Ileum (tissue), 1 donor: ENCODE results near the gene BECN2.

- PRO-cap, result no peak
Measured at GRCh38 chr1:241957725-241958018, at the start of gene BECN2. BECN2 (plus strand) TSS chr1:241957767.

GRCh38 chr1:242050896-242051221, 52.0 kb upstream of the MAP1LC3C start:
- PRO-cap, result no peak

DNA sequence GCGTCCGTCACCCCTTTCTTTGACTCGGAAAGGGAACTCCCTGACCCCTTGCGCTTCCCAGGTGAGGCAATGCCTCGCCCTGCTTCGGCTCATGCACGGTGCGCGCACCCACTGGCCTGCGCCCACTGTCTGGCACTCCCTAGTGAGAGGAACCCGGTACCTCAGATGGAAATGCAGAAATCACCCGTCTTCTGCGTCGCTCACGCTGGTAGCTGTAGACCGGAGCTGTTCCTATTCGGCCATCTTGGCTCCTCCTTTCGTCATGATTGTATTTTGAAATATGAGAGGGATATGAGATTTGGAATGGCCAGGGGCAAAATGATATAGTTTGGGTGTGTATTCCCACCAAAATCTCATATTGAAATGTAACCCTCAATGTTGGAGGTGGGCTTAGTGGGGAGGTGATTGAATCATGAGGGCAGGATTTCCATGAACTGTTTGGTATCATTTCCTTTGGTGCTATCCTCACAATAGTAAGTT, 52.5 kb upstream of the MAP1LC3C start:
- PRO-cap, result no peak

DNA sequence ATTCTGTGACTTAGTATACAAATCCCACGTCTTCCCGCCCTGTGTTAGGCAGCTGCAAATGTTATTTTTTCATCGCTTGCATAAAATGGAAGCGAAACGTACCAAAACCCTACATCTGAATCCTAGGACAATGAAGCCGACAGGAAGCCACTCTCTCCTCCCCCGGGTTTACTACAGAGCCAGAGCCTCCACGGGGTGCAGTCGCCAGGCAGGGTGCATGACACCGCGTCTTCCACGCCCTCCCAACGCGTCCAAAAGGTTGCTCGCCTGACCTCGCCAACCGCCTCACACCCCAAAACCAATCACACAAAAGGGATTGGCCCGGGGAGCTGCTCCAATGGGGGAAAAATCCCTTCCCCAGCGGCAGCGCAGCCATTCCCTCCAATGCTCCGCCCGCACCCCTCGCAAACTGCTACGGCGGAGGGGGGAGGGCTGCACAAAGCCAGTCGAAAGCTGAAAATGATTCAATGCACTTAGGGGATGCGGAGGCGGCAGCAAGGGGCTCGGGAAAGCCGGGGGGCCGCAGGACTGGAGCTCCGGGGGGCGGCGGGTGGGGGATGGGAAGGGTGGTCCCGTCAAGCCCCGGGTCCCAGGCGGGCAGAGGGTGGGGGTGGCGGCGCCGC, 721 bp downstream of the CEP170 start:
- PRO-cap, result bidirectional peak, plus-strand start at position 182 of the sequence, minus-strand start at position 170 of the sequence; bidirectional peak, plus-strand start outside the sequence, minus-strand start at position 414 of the sequence

GRCh38 chr1:243316376-243317242, 60.8 kb downstream of the SDCCAG8 start:
- PRO-cap, result no peak

- PRO-cap, result no peak
Measured at GRCh38 chr1:243344020-243344375, 88.2 kb downstream of the SDCCAG8 start.

DNA sequence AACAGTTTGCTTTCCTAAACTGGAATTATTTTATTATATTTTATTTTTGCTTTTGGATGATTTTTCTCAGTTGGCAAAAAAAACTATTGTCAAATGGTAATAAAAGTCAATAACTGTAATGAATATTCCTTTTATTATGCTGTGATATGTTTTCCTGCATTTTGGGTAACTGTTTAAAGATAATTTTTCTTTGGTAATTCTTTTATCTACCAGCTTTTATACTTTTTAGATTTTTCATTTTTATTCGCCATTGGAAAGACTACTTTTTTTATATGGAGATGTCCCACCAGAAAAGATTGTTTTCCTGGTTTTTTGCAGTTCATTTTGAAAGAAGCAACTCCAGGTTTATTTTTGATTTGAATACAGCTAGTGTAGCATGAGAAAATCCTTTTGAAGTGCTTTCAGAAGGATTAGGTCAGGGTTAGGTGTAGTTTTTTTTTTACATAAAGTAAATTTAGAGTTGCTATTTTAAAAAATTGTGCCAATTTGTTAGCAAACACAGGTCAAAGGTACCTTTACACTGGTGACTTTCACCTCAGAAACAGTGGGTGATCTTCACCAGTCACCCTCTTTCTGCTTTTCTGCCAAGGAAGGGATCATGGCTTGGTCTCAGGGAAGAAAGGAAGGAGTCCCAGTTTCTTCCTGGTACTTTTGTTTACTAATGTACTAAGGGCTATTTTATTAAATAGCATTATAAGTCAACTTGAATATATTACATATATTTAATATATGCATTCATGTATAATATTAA, 111.3 kb downstream of the SDCCAG8 start:
- PRO-cap, result no peak

DNA sequence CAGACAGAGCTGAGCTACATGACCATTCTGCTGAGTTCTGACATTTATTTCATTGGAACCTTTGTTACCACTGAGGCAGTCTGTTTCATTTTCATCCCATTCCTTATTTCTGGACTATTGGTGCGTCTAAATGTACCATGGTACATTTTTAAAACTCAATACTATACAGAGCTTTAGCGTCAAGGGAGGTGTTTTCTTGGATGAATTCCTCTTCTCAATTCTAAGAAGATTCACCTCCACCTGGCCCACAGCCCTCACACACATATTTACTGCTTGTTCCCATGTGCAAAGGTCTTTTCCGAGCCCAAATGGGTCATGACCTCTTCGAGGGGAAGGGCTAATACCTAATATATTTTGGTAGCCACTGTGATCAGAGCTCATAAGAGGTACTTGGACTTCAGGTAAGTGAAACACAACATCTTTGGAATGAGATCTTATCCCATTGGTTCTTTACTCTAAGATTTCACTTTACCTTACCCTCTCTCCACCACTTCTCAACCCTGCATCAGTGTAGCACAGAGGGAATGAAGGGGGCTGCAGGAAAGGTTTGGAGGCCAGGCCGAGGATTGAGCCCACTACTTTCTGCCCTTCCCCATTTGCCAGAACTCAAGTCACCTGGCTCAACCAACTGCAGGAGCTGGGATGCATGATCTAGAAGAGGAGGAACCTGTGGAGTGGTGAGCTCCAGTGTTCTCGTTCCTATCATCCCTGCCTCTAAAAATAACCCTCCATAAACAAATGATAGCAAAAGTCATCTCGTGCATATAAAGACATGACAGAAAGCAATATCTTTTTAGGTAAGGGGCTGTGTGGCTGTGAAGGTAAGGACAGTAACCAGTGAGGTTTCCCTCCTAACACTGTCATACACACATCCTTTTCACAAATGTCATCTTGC, 206.0 kb downstream of the SDCCAG8 start:
- PRO-cap, result no peak

GRCh38 chr1:243502680-243503711, 247.2 kb downstream of the SDCCAG8 start:
- PRO-cap, result no peak

DNA sequence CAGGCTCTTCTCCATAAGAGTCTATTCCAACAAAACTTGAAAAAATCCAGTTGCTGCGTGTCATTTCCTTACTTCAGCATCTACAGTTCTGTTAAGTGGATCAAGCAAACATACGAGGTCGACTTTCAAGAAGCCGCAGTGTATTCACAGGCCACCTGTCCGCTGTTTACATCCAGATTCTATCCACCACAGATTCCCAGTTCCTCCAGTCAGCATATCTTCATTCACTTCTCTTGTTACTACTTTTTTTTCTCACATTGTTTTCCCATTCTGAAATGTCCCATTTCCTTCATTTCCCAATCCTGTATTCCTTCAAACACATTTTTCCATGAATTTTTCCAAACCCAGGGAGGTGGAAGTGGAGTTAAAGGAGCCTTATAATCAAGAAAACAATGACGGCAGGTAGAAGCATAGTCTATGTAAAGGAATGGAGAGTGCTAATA, 281.8 kb downstream of the SDCCAG8 start:
- PRO-cap, result no peak

GRCh38 chr1:243559944-243560427, 290.1 kb downstream of the AKT3 start:
- PRO-cap, result no peak

DNA sequence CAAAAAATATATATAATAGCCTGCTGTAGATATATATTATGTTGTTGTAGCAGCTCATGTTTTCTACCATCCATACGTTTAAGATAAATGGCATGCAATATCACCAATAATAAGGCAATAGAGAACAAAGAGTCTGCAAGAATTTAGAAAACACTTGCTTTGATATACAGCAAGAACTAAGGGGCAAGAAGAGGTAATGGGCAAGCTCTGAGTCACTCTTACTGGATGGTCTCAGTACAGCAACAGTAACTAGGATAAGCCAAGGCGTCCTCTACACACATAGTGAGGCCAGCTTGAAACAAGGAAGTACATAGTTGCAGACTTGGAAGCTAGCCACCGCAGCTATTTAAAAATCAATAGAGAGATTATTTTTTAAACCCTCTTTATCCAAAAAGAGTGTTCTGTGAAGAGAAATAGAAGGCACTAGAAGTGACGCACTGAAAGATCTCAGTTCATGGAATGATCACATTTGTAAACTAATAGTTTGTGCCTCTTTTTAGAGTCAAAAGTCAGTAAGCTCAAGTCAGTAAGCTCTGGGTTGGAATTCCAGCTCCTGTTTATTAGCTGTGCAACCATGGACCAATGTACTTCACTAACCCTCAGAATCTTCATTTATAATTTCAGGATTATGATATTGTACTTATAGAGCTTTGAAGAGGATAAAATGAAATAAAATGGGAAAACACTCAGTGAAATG, 118.7 kb downstream of the AKT3 start:
- PRO-cap, result no peak

DNA sequence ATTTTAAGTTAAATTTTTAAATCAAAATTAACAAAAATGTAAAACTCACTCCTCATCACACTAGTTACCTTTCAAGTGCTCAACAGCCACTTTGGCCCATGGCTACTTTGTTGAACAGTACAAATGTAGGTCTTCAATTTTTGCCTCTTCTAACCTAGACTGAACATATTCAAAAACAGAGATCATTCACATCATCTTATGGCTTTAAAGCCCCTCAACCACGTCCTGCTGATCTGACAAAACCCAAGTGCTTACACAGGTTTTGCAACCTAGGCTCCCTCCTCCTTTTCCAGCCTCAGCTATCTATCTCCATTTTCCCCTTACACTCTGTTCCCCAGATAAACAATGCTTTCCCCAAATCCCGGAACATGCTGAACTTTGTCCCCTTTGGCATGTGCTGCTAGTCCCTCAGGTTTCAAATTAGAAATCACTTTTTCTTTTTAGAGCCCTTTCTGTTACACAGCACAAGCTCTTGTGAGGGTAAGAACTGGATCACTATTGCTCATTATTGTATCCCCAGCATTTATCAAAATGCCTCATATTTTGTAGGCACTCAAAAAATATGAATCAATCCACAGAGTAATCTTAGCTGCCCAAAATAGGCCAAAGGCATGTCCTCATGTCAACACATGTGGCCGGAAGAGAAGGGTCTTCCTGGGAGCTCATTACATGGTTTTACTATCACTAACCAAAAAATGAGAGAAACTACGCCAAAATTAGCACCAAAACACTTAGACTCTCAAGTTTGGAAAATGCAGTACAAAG, 110.4 kb downstream of the AKT3 start:
- PRO-cap, result no peak

- PRO-cap, result no peak
Measured at GRCh38 chr1:243794854-243795413, 55.1 kb downstream of the AKT3 start.

DNA sequence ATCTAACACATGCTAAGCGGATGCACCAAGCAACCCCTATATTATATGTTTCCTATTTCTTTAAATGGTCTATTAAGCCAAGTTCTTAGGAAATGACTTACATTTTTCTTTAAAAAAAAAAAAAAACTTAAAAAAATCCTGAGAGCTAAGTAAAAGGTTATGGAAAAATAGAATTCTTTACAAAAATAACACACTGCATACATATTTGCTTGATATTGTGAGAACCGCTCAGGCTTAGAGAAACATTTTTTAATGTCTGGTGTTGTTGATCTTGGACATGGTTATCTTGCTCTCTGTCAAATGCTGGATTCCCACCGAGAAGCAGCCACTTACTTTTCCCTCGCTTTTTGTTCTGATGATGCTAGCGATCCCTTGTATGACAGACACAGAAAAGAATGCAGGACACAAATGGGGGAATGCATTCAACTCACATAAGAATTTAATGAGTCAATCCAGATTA, 76.6 kb upstream of the AKT3 start:
- PRO-cap, result no peak

GRCh38 chr1:243927096-243927361, 77.0 kb upstream of the AKT3 start:
- PRO-cap, result no peak

DNA sequence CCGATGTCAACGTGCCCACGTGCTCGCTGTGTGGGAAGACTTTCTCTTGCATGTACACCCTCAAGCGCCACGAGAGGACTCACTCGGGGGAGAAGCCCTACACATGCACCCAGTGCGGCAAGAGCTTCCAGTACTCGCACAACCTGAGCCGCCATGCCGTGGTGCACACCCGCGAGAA, 3.8 kb downstream of the ZBTB18 start:
- PRO-cap, result no peak

DNA sequence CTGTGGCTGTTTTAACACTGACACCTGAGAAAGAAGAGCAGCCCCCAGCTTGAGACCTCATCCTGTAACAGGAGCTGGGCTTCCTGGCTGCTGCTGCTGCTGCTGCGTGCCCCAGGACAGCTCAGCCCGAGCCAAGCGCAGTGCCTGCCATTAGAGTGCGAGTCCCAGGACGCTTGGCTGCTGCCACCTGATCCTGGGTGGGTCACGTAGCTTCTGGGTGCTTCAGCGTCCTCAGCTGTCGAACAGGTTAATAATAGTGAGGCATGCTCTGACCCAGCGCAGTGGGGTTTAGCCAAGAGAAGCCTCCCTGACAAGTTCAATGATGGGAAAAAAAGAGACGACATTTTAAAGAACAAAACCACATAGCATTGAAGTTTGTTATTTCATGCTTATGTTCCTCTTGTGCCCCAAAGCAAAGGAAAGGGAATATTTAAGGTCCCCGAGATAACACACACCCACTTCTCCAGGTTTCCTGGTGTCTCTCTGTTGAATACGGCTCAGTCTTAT, 118.0 kb upstream of the C1orf100 start:
- PRO-cap, result no peak

- PRO-cap, result no peak
Measured at GRCh38 chr1:244369132-244370166, 17.0 kb downstream of the C1orf100 start.

GRCh38 chr1:244839904-244841144, 4.9 kb downstream of the COX20 start:
- PRO-cap, result no peak